Melanocyte of skin (primary cell): ENCODE results near the genes DMRTC1B, NEXMIF and MAGEE1.

GRCh38 chrX:71579745-71580191 is 1.5 kb downstream of the GCNA start:
- CAGE, long polyA plus RNA, 2 experiments, result no peak in any of the 2 experiments

DNA sequence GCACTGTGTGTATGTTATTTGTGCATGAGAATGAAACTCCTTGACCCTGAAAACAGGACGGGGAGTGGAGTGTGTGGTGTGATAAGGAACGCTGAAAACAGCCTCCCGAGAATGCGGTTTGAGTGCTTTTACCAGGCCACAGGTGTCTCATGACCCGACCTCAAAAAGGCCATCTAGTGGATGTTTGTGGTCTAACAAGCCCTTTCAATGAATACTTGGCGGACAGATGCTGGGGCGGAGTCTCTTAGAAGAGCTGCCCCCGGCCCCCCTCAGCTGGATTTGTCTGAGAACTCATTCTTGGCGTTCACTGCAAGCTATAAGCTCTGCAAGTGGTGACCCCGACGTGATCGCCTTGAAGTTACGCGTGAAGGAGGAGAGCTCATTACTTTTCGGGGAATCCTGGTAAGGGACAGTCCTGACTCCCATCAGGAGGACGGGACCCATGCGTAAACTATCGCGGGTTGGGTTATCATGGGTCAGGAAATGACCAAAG is 21.1 kb downstream of the CXorf49 start:
- CAGE, long polyA plus RNA, 2 experiments, result no peak in any of the 2 experiments

- CAGE, long polyA plus RNA, 2 experiments, result no peak in any of the 2 experiments
Observed at GRCh38 chrX:71992888-71993259, 82.2 kb downstream of the NHSL2 start.

- CAGE, long polyA plus RNA, 2 experiments, result no peak in any of the 2 experiments
Observed at GRCh38 chrX:72041829-72042934, 131.5 kb downstream of the NHSL2 start.

GRCh38 chrX:72144133-72144716 is 37.3 kb upstream of the PIN4 start:
- CAGE, long polyA plus RNA, 2 experiments, result no peak in any of the 2 experiments

GRCh38 chrX:72275899-72276447 is 1.1 kb downstream of the RPS4X start:
- CAGE, long polyA plus RNA, 2 experiments, result no peak in any of the 2 experiments

GRCh38 chrX:72716683-72717380 is 2.7 kb upstream of the PHKA1 start:
- CAGE, long polyA plus RNA, 2 experiments, result no peak in any of the 2 experiments

- CAGE, long polyA plus RNA, 2 experiments, result no peak in any of the 2 experiments
Observed at GRCh38 chrX:72776635-72776965, at the start of gene DMRTC1B. Gene DMRTC1B (plus strand): TSS chrX:72776890.

DNA sequence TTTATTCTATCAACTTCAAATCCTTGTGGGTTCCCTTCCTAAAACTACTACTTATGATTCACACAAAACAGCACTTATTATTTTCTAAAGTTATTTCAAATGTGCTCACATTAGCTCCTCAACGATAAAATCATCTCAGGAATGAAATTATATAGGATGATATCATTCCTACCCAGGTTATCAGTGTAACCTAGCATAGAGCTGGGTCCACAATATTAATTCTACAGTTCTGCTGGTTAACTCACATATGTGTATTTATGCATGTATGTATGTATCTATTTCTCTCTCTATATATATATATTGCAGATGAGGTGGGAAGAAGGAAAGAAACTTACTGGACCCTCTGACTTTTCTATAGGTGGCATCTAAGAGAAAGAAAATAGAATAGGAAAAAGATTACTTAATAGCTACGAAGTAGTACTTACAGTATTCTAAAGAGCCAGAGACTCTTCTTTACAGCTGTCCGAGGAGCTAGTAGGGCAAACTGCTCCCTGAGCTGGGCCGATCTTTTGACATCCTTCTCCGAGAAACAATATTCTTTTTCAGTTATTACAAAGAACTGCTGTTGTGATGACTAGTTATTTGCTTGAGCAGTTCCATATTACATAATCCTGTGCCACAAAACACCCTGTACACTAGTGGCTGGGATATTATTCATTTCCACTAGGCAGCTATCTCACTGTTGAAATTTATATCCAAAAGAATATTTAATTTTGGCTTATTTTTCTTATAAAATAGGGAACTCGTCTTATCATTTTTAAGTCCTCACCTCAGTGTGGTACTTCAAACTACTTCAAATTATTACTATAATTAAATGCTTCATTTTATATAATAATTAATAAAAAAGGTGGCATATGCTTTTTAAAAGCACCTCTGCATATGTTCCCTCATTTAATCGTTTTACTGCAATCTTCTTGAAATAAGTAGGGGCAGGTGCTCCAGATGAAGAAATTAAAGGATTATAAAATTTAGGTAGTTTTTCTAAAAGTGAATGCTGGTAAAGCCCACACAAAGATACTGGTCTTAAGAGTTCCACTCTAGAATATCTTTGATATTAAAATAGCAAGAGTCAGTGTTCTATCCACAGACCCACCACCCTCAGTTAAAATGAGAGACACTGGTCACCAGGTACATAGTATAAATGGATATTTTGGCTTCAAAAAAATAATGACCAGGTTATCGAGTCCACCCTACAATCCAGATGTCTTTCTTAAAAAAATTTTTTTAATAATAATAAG is 278.4 kb downstream of the CHIC1 start:
- CAGE, long polyA plus RNA, 2 experiments, result no peak in any of the 2 experiments

DNA sequence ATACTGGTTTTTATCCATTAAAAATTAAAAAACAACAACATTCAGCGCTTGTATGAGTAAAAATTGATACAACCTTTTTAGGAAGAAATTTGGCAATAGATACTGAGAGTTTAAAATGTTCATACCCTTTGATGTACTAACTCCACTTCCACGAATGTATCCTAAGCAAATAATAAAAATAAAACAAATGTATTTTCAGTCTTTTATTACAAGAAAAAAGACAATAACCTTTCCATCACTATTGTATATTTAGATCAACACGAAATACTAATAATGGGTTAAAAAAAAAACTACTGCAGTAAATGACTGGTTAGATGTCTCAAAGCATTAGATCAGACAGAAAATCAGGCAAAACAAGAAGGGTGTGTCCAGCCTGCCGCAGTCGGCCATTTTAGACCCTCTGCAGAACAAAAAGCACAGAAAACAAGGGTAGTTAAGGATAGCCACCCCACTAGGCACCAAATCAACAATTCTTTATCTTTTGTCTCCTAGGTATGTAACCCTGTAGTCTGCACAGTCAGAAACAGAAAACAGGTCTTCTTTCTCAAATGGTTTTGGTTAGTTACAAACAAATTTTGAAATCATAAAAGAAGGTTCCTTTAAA is 13.6 kb upstream of the ZCCHC13 start:
- CAGE, long polyA plus RNA, 2 experiments, result no peak in any of the 2 experiments

- CAGE, long polyA plus RNA, 2 experiments, result no peak in any of the 2 experiments
Observed at GRCh38 chrX:74535634-74536181, 78.7 kb downstream of the RLIM start.

DNA sequence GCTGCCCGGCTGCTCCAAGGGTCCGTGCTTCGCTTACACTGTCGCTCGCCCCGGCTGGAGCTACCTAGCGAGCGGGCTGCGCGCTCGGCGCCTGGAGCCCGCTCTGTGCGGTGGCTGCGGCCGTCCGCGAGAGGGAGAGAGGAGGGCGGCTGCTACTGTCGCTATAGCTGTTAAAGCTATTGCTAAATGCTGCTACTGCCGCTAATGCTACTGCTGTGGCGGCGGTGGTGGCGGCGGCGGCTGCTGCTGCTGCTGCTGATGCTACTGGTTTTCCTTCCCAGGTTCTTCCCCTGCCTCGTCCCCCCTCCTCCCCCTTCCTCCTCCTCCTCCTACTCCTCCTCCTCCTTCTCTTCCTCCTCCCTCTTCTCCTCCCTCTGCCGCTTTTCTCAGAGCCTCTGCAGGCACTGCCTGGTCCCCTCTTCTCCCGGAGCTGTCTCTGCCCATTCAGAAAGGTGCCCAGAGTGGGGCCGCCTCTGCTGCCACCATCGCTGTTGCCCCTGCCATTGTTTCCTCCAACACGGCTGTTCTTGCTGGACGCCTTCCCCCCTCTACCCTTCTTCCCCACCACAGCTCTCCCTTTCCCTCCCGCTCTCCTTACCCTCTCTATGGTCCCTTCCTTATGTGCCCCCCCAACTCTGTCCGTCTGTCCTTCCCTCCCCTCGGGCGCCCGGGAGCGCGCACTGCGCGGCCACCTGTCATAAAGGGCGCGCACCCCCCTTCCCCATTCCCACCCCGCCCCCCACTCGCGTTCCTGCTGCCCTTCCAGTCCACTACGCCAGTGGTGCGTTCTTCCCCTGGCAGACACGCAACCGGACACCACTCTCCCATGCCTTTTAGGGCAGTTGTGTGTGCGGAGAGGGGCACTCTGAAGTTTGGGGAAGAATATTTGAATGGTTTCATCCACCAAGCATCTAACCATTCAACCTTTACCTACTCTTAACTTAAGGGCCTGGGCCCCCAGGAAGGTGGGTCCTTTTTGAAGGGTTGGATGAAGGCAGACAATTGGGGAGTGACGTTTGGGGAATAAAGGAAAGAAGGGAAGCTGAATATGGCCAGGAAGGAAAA is at the start of gene NEXMIF:
NEXMIF (minus strand) TSS at position 272 of the 1,065 bp plus-strand sequence.
- CAGE, long polyA plus RNA, 2 experiments, result no peak in any of the 2 experiments

DNA sequence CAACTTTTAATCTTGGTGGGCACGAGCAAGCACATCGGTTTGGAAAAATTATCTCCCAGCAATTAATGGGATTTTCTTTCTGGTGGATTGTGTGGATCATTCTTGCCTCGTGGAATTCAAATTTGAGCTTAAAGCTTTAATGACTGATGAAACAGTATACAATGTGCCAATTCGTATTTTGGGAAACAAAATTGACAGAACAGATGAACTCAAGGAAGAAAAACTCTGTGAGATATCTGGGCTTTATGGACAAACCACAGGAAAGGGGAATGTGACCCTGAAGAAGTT is 99.7 kb upstream of the MAGEE2 start:
- CAGE, long polyA plus RNA, 2 experiments, result no peak in any of the 2 experiments

DNA sequence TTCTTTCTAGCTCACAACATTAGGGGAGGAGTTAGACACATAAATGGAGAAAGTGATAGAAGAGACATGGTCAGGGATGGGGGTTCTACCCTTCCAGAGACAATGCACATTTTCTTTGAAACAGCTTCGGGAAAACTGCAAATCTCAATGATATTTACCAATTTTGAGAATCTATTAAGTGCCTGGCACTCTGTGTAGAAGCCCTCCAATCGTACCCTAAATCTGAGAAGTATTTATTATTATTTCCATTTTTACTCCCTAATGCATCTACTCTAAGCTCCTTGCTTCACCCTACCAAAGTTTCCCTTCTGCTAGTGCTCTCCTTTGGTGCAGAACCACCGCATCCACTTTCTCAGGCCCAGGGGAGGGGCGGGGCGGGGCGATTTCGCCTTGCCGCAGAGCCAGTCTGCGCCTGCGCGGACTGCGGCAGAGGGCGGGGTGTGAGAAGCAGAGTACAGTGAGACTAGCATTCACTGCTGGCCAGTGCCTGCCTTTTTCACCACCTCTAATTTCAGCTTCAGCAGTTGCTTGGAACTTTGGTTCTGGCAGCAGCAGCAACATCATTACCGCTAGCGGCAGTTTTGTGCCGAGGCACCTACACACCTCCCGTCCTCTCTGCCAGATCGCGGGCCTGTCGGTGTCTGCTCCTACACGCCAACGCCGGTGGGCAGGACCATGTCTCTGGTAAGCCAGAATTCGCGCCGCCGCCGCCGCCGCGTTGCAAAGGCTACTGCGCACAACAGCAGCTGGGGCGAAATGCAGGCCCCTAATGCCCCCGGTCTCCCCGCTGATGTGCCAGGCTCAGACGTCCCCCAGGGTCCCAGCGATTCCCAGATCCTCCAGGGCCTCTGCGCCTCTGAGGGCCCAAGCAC is at the start of gene MAGEE1:
MAGEE1 (plus strand) TSS at position 455 of the 872 bp plus-strand sequence.
- CAGE, long polyA plus RNA, 2 experiments, result no peak in any of the 2 experiments

- CAGE, long polyA plus RNA, 2 experiments, result no peak in any of the 2 experiments
Observed at GRCh38 chrX:76840836-76841449, 413.4 kb downstream of the MAGEE1 start.

GRCh38 chrX:77681910-77682827 is 103.8 kb downstream of the ATRX start:
- CAGE, long polyA plus RNA, 2 experiments, result no peak in any of the 2 experiments

GRCh38 chrX:78109507-78110142 is 5.6 kb downstream of the PGK1 start:
- CAGE, long polyA plus RNA, 2 experiments, result no peak in any of the 2 experiments

GRCh38 chrX:78127626-78128367 is 11.7 kb downstream of the TAF9B start:
- CAGE, long polyA plus RNA, 2 experiments, result no peak in any of the 2 experiments

DNA sequence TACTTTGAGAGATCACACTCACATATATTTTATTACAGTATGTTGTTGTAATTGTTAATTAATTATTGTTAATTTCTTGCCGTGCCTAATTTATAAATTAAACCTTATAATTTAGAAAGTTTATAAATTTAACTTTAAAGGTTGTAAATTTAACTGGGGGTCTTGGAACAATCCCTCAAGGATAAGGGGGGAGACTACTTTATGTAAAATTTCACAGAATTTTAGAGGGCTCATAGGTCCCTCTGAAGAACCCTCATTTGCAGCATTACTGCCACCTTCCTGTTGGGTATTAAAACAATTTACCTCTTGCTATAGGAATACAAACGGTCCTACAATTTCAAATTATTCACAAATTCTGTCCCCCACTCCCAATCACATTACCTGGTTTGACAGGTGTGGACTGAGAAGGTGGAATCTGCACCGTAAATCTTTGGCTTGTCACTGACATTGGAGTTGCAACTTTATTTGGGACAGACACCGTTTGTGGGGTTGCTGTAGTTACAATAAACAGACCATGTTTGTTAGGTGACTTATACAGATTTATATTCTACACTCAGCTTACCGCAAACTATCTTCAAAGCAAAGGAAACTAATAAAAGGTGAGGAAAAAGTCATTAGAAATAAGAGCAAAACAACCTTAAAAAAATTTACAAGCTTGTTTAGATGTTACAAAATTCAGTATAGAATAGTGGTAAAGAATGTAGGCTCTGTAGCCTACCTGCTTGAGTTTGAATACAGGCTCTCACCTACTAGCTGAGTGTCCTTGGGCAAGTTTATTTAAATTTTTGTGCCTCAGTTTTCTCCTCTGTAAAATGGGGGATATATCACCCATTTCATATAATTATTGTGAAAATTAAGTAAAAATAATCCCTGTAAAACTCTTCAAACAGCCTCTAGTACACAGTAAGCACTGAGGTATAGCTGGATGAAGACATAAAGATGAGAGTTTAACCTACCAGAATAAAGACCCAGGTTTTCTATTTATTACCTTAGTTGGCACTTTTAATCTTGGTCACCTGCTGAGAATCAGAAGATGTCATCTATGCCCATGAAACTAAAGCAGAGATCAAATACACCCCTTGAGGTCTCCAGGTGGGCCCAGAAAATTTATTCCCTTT is 6.1 kb downstream of the TAF9B start:
- CAGE, long polyA plus RNA, 2 experiments, result no peak in any of the 2 experiments

DNA sequence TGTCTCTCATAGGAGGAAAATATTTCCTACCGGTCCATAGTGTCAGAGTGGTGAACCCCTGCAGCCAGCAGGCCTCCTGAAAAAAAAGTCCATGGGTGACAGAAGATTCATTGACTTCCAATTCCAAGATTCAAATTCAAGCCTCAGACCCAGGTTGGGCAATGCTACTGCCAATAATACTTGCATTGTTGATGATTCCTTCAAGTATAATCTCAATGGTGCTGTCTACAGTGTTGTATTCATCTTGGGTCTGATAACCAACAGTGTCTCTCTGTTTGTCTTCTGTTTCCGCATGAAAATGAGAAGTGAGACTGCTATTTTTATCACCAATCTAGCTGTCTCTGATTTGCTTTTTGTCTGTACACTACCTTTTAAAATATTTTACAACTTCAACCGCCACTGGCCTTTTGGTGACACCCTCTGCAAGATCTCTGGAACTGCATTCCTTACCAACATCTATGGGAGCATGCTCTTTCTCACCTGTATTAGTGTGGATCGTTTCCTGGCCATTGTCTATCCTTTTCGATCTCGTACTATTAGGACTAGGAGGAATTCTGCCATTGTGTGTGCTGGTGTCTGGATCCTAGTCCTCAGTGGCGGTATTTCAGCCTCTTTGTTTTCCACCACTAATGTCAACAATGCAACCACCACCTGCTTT is 7.4 kb downstream of the LPAR4 start:
- CAGE, long polyA plus RNA, 2 experiments, result no peak in any of the 2 experiments